Glomerular endothelial cell (primary cell): ENCODE measurements around a stretch of chr11.

DNA sequence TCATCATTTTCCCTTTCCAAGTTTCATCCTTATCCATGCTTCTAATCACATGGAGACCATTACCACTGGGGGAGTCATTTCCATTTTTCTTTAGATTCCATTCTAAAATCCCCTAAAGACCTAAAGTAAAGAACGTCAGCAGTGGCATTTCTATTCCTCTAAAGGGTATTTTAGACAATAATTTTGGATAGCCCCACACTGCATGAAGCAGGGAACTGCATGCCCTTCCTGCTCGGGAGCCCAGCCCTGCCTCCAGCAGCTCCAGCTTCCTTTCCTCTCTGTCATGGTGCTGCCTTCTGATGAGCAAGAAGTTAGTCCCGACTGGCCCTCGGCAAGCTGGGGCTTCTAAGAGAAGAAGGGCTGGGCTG is 296.5 kb downstream of the ETS1 start:
- RAMPAGE, long total RNA: no peak

DNA sequence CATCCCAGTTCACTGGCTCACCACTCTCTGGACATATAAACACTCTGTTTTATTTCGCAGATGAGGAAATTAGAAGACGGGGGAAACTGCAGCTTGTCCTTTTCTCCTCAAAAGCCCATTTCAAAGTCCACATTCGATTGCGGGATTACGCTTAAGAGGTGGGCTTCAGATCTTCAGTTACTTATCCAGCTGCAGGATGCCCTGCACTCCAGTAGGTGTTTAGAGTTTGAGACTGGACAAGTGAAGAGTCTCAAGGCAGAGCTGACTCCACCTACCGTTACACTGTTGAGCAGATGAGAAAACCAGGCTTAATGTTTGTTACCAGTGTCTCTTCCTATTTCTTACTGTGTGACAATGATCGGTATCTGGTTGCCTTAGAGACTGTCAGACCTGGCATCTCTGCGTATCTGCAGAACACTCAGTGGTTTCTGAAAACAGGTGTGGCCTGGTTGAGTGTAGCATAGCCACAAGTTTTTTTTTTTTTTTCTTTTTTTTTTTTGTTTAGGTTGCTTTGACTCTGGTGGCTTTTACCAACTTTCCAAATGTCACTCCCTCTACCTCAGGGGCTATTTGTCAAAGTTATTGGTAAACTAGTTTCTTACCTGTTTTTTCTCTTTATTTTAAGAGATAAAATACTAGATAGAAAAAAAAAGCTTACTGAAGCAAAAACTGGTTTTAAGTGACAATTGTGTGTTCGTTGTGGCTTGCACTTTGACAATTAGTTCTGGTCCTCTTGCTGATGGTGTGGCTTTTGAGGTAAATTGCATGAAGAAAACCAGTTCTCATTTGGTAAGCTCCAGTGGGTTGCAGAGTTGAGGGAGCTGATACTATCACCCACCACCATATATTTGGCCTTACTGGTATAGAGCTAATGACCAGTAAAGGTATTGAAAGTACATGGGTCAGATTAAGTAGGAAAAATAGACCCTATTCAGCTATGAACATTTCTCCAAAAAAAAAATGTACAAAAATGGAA is 284.8 kb downstream of the ETS1 start:
- RAMPAGE, long total RNA: no peak

GRCh38 chr11:128324047-128325331 is 262.9 kb downstream of the ETS1 start:
- RAMPAGE, long total RNA: no peak

GRCh38 chr11:128455550-128456264 is 131.7 kb downstream of the ETS1 start:
- RAMPAGE, long total RNA: no peak

GRCh38 chr11:128492297-128492859 is 95.0 kb downstream of the ETS1 start:
- RAMPAGE, long total RNA: no peak

DNA sequence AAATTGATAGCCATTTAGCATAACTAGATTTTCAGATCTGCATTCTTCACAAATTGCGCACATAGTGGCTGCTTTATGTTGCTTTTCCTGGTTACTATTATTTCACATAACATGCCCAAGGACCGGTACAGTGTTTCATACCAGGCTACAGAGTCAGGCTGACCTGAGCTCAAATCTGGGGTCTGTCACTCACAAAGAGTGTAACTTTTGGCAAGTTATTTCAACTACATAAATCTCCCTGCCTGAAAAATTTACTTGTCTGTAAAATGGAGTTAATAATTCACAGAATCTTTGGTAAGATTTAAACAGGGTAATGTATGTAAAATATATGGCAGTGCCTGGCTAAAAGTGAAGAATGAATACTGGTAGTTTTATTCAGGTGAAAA is 49.0 kb downstream of the ETS1 start:
- RAMPAGE, long total RNA: no peak

GRCh38 chr11:128550813-128551388 is 36.5 kb downstream of the ETS1 start:
- RAMPAGE, long total RNA: no peak

- RAMPAGE, long total RNA: no peak
Observed at GRCh38 chr11:128565060-128565392, 22.3 kb downstream of the ETS1 start.

GRCh38 chr11:128592283-128592925 is 5.0 kb upstream of the ETS1 start:
- RAMPAGE, long total RNA: no peak

GRCh38 chr11:128677905-128678485 is 15.9 kb upstream of the FLI1 start:
- RAMPAGE, long total RNA: no peak

DNA sequence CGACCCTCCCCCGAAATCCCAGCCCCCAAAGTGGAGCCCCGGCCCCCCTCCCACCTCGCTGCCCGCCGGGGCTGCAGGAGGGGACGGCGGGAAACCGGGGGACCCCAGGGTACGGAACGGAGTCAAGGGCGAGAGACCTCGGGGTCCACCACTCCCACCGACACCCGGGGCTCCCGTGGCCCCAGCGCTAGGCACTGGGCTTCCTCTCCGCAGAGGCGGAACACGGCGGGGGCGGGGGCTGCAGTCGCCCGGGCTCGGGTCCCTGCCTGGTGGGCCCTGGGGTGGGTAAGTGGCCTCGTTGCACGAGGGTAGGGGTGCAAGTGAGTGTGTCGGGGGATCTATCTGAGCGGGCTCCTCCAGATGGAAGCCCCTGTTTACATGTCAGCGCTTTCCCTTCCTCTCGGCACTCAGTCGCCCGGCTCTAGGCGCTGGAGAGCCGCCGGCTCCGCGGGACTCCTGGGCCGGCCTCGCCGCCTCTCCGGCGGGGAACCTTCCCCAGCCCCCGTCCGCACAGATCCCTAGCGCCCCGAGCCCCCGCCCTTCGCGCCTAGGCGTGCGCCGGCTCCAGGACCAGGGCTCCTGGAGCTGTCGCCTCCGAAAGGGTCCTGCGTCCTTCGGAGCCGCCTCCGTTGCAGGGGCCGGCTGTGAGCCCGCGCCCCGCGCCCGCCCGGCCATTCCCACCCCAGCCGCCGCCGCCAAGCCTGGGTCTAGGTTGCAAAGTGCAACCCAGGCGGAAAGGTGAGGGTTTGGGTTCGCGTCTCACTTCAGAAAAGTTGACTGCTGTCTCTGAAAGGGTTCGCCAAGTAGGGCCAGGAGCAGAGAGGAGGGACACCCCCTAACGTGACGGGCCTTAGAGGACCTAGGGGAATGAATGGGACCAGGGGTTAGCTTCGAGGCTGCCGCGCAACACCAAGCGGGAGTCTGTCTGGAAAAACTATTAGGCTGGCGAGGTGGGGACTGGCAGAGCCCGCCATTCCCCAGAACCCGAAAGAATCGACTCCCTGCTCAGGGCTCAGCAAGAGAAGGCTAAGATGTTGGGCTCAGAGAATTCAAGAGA is 932 bp downstream of the FLI1 start:
- RAMPAGE, long total RNA: no peak

GRCh38 chr11:128695533-128696748 is 2.1 kb downstream of the FLI1 start:
- RAMPAGE, long total RNA: no peak

GRCh38 chr11:128891834-128892431 is 777 bp downstream of the KCNJ5 start:
- RAMPAGE, long total RNA: no peak

- RAMPAGE, long total RNA: no peak
Observed at GRCh38 chr11:128906259-128906748, 15.1 kb downstream of the KCNJ5 start.

DNA sequence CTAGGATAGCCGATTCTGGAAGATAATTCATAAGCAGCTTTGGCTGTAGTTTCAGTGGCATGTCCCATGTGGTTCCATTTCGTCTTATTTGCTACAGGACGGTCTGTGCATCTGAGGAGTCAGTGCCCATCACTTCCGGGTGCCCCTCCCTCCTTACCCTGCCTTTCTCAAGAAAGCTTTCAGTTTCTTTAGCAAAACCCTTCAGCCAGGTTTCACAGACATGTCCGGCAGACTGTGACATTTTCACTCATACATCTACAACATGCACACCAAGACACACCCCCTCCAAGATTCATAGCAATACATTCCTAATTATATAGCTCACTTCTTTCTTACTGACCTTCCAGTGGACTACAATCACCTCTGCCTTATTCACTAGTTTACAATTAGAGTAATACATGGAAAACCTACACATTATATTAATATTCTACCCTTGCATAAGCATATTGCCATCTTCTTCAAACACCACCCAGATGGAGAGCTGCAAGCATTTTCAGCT is 14.2 kb downstream of the TP53AIP1 start:
- RAMPAGE, long total RNA: no peak

GRCh38 chr11:129027337-129027715 is 84.7 kb upstream of the TP53AIP1 start:
- RAMPAGE, long total RNA: no peak

DNA sequence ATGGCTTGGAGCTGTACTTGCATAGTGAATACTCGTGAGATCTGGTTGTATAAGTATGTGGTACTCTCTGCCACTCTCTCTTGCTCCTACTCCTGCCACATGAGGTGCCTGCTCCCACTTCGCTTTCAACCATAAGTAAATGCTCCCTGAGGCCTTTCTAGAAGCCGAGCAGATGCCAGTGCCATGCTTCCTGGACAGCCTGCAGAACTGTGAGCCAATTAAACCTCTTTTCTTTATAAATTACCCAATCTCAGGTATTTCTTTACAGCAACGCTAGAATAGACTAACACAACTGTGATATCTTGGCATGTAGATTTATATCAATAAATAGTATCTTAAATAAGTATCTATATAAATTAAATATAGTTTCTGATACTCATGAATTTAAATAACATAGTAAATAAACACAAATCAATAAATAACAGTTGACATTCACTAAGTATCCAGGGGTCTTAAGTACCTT is 88.2 kb upstream of the TP53AIP1 start:
- RAMPAGE, long total RNA: no peak

DNA sequence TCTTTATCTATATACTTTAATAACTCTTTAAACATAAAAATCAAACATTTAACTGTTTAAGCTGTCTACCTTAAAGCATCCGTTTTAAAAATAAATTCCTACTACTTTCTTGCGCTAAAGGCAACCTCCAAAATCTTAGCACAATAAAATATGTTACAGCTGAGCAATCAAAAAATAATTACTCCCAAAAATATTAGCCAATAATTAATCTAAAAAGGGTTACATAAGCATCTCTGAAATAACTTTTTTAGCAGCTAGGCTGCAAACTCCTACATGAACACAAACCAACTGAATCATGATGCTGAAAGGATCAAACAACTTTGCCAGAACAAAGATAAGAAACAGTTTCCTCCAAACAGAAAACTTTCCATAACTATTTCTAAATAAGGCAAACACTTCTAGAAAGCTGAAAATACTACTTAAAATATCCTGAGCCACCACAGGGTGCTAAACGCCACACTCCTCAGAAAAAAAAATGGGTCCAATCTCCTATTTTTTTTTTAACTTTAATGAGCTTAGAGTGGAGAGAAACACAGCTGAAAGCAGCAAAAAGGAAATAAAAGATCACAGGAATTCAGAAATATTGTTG is 68.6 kb upstream of the ARHGAP32 start:
- RAMPAGE, long total RNA: no peak

DNA sequence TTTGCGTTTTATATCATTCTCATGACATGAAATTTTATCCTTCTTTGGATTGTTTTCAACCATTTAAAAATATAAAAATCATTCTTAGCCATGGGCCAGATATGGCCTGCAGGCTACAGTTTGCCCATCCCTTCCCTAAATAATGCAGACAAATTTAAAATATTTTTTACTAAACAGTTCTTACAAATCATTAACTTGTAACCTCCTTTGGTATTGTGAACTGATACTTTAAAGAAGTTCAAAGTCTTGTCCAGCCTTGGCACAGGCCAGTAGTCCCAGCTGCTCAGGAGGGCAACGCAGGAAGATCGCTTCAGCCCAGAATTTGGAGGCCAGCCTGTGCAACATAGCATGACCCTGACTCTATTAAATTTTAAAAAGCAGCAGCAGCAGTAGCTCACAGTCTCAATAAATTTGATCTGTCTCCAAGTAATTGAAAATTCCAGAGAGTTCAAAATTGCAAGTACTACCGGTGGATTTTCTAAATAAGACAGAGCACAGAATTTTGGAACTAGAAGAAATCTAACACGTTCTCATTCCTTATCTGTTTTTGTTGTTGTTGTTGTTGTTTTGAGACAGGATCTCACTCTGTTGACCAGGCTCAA is 83.7 kb upstream of the ARHGAP32 start:
- RAMPAGE, long total RNA: no peak

DNA sequence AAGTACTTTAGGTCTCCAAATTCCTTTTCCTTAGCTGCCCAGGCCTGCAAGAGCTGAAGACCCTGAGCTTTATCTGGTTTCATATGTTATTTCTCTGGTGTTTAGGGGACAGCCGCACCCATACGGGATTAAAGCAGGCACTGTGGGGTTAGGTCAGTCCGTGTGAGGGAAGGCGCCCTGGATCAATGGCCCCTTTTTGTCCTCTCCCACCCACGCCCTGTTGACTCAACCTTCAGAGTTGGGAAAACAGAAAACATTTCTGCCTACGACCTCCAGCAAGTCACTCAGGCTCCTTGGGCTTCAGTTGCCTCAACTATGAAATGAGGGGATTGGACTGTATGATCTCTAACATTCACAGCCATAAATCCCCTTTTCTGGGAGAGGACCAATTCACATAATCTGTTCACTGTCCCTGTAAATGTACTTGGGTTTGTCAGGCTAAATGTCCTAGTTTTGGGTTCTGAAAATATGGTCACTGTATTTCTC is 55.1 kb upstream of the BARX2 start:
- RAMPAGE, long total RNA: no peak